ENCODE measurements around a stretch of chr20.

GRCh38 chr20:5843260-5843577, 68.1 kb upstream of the CHGB start:
- RRBS: no CpG with 5 or more reads among the region's 3 CpGs

DNA sequence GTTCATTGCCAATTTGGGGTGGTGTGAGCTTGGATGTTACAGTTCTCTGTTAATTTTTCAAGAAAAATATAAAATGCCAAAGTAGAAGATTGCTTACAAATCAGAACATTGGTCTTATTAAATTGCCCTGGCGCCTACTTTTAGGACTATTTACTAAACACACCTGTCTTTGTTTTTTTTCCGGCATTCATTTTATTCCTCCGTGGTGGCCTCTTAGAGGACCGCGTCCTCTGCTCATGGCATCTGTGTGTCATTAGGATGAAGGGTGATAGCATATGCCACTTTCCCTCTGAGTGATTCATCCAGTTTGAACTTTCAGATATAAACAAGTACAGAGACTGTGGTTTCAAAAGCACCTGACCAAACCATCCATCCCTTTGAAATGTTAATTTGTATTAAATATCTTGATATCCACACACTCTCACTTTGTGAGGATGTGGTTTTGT, 62.7 kb upstream of the CHGB start:
- RRBS: no CpG with 5 or more reads among the region's 5 CpGs

DNA sequence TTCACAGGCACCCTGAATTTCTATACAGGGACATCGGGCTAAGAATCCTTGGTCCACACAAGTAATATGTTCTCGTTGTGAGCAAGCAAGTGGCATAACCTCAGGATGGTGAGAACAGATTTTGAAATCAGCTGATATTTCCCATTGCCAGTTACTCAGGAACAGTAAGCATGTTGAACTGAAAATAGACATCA, 48.7 kb upstream of the CHGB start:
- RRBS: no CpG with 5 or more reads among the region's 2 CpGs

DNA sequence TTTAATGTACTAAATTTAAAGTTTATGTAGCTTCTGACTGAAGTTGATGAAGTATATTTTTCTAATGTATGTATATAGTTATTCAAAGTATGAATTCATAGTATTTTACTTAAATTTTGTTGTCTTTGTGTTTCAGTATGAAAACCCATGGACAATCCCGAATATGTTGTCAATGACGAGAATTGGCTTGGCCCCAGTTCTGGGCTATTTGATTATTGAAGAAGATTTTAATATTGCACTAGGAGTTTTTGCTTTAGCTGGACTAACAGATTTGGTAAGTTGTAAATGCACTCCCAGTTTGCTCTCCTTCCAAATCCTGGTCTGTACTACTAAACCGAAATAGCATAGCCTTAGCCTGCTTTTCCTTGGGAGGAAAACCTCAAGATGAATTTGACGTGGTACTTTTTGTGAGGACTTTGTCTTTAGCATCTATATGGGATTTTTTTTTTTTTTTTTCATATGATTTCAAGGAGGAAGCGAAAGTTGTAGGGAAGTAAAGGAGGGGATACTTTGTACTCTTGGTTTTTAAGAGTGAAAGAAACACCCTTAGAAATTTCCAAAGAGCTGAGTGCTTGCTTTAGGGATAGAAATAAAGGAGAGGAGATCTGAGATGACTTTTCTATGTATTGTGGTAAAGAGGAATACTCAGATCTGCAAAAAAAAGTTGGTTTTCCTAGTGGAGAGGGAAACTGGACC, 3.9 kb downstream of the CRLS1 start:
- RRBS: no CpG with 5 or more reads among the region's 5 CpGs

DNA sequence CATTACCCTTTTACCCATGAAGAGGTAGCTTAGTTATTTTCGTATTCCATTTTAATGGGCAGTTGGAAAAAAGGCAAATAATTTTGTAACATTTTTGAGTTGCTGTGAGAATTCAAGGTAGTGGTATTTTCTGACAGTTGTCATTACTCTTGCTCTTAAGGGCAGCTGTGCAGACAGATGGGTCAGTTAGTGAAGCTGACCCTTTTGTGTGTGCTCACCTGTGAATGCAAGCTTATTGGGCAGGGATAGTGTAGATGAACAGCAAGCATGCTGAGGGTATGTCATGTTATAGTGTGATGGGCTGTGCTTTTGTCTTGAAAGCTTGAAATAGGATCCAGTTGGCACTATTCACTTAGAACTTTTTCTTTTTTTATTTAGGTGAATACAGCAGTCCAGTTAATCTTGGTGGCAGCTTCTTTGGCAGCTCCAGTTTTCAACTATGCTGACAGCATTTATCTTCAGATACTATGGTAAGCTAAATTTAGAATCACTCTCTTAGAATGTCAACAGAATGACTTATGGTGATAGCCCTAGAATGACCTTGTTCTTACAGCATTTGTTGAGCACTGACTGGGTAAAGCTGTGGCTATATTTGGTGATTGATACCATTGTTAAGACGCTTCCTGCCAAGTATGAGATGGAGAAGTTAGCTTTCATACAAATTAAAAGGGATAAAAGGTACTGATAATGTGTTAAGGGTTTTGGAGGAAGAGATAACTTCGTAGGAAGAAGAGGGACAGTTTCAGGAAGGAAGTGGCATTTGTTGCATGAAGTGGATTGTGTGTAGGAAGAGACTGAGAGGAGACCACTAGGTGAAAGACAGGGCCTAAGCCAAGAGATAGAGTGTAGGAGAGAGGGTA, 19.5 kb downstream of the LRRN4 start:
- RRBS: no CpG with 5 or more reads among the region's 3 CpGs

DNA sequence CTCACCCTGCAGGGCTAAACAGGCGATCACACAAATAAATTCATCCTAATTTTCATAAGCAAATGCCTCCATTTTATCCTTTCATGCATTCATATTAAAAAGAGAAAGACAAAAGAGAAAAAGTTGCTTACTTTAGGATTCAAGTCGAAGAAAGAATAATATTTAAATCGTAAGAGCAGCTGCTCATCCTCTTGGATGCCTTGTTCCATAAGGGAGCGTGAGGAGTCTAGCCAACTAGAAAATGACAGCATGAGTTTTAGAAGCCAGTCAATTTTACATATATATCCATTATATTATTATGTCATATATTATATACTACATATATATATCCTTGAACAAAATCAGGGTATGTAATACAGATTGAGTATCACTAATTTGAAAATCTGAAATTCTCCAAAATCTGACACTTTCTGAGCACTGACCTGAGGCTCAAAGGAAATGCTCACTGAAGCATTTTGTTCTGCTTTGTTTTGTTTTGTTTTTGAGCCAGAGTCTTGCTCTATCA, 15.4 kb downstream of the FERMT1 start:
- RRBS: no CpG with 5 or more reads among the region's 4 CpGs

- RRBS: no CpG with 5 or more reads among the region's 3 CpGs
Measured at GRCh38 chr20:6292637-6292975, 169.8 kb upstream of the FERMT1 start.

DNA sequence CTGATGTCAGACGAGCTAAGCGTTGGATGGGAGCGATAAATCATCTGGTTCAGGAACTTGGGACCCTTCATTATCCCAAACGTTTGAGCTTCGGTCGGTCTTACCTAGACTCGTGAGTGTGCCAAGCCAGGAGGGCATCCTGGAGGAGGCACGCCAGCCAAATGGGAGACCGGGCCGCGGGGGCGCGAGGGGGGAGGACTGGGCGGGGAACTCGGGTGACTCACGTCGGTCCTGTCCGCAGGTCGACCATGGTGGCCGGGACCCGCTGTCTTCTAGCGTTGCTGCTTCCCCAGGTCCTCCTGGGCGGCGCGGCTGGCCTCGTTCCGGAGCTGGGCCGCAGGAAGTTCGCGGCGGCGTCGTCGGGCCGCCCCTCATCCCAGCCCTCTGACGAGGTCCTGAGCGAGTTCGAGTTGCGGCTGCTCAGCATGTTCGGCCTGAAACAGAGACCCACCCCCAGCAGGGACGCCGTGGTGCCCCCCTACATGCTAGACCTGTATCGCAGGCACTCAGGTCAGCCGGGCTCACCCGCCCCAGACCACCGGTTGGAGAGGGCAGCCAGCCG, 2.5 kb downstream of the BMP2 start:
- RRBS: 87% methylated on average over 14 of the region's 47 CpGs

GRCh38 chr20:7987026-7987497, 32.5 kb downstream of the TMX4 start:
- RRBS: no CpG with 5 or more reads among the region's 1 CpG

DNA sequence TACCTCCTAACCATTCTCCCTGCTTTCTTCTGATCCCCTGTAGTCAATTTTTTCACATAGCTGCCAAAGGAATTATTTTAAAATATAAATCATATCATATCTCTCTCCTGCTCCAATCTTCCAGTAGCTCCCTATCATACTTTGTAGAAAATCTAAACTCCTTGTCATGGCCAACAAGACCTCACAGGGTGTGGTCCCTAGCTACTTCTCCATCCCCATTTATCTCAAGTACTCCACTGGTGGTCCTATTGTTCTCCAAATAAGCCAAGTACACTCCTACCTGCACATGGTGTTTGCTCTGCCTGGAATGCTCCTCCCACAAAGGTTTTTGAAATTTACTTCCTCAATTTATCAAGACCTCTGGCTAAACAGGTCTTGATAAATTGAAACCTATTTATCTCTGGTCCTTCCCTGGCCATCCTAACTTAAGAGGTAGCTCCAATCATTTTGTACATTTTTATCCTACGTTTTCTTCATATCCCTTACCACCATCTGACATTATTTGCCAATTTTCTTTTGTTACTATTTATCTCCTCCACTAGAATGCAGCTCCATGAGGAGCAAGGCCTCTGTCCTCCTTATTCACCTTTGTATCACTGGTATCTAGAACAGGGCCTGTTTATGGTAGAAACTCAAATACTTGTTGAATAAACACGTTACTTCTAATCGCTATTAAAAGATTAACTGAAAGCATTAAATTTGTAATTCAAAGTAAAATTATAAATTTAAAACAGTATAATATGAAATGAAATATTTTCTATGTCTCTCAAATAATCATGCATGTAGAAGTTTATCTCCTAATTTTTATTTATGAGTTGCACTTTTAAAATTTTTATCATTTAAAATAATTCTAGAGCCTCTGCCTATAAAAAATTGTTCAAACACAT, 11.9 kb downstream of the TMX4 start:
- RRBS: no CpG with 5 or more reads among the region's 3 CpGs

DNA sequence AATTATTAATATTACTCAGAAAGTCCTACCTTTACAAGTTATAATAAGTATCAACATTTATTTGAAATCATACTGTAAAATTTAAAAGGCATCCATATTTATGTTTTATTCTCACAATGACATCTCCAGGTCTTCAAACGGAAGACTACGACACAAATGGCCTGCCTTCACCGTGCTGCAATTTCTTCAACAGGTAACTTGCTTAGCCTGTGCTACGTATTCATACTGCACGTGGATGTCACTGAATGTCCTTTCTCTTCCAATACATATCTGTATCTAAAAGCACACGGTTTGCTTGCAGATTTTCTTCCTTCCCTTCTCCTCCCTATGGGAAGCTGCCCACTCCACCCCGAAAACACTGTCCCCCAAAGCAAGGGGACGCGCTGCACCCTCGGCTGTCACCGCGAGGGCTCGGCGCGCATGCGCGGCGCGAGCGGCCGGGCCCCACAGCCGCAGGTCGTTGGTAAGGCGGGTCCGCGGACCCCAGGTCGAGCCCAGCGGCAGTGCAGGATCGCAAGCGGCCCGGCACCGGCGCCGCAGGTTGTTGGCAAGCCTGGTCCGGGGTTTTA, 713 bp downstream of the TMX4 start:
- RRBS: 2% methylated on average over 9 of the region's 35 CpGs

- RRBS: no CpG with 5 or more reads among the region's 5 CpGs
Measured at GRCh38 chr20:8472591-8473422, 340.7 kb downstream of the PLCB1 start.

DNA sequence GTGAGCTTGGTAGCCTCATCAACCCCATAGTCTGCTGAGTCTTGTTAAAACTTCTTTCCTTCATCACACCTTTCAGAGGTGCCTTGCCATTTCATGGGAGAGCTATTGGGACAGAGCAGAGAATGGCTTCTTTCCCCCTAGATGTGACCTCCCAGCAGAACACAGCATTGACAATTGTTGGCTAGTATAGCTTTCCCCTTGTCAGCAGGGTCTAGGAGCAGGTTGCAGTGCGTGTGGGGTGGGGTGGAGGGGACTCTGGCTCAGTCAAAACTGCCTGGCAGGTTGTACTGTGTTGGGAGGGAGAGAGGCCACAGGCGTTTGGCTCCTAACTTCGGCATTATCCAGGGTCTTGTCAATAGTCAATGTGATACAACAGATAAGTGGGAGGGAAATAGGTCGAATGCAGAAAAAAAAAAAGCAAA, 401.1 kb upstream of the PLCB4 start:
- RRBS: no CpG with 5 or more reads among the region's 4 CpGs

- RRBS: no CpG with 5 or more reads among the region's 11 CpGs
Measured at GRCh38 chr20:9166182-9166779, 97.4 kb downstream of the PLCB4 start.

DNA sequence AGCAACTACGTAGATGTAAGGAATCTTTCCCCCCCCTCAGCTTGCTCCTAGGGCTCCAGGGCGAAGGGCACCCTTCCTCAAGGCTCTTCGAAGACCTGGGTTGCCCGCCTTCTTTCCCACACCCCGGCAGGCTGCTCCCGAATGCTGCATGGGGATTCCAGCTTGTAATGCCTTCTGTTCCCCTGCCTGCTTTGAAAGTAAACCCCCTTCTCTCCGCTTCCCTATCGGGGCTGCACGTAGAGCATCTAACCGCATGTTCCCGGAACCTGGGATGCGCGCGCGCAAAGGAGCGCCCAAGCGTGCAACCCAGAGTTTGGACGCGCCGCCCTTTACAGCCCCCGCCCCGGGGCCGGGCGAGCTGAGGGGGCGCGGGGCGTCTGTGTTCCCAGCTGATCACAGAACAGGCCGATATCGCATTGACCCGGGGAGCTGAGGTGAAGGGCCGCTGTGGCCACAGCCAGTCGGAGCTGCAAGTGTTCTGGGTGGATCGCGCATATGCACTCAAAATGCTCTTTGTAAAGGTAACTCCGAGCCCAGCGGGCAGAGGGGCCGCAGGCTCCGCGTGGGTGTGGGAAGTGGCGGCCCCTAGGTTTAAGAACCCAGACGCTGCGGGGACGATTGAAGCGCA, 1.3 kb downstream of the LAMP5 start:
- RRBS: 96% methylated on average over 14 of the region's 44 CpGs

DNA sequence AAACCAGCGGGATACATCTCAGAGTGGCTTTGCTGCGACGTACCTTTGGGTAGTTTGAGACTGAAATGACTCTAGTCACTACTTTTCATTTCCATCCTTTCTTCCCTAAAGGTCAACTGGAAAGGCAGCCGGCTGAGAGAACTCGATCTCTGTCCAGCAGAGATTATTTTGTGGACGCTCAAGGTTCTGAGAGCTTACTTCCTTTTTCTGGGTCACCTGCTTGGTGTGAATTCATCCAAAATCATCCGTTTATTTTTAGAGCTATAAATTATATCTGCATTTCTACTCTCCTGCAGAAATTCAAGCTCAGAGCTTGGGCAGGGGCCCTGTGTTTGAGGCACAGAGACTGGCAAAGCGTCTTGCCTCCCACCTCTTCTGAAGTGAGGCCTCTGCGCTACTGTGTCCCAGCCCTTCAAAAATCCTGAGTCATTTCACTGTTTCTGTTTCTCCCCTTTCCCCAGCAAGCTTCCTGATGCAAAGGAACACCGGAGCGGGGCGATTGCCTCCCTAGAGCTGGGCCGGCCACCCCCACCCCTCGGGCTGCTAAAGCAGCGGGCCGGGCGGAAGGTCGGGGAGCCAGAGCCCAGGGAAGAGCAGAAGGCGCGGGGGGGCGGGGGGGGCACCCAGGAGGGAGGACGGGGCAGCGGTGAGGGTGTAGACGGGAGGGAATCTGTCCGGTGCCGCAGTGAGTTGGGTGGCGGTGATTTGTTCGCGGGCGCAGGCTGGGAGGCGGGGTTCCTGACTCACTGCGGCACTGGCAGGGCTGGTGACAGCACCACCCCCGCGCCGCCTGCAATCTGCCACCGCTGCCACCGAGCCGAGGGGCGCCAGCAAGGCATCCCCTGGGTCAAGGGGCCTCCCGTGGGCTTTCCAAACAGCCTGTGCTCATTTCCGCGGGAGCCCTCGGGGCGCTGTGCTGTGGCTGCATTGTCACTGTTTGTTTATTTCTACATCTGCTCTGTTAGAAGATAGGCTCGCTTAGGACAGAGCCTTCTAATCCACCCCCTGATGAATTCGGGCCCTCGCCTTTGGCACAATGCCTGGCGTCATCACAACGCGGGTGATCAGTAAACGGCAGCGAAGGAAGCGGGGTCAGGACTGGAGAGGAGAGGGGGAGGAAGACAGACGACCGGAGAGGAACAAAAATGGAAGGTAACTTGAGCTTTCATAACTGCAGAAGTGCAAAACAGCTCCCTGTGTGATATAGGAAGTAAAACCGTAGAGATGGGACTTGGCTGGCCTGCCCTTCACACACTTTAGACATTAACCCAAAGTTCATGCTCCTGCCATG, 46.5 kb upstream of the SNAP25 start:
- RRBS: 28% methylated on average over 3 of the region's 56 CpGs

DNA sequence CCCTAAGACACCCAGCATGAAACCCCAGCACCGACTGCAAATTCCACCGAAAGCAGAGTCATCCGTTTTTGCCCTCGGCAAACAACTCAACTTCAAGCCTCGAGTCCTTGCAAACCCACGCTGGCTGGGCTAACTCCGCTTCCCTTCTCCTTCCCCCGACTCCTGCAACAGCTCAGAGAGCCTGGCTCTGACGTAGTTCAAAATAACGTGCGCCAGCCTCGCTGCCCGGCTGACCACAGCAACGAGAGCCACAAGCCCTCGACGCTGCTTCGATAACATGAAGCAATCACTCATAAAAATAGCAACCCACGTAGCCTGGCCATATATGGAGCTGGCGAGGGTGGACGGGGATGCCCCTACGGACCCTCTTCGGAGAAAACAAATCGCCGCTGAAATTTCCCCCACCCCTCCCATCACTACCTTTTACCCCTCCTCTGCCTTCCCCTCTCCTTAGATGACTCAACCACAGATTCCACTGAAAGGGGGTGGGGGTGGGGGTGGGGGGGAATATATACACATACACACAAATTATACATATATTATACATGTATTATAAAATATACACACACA, 597 bp upstream of the SNAP25 start:
- RRBS: no CpG with 5 or more reads among the region's 24 CpGs

DNA sequence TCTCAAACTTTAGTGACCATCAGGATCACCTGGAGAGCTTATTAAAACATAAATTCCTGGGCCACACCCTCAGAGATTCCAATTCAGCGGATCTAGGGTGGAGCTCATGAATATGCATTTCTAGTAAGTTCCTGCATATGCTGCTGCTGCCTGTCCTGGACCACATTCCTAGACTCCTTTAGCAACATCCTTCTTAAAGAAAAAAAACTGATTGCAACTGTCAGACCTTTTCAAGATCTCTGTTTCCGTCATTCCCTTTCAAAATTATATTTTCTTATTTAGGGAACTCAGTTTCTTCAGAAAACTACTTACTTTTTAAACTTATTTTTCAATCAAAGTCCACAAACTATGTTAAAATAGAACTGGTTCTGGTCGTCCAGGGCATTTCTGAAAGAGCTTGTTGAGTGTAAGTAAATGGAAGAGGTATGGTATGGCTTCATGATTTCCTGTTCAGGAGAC, 31.3 kb downstream of the SNAP25 start:
- RRBS: no CpG with 5 or more reads among the region's 3 CpGs

- RRBS: no CpG with 5 or more reads among the region's 10 CpGs
Measured at GRCh38 chr20:10501276-10502057, 66.4 kb downstream of the SLX4IP start.

DNA sequence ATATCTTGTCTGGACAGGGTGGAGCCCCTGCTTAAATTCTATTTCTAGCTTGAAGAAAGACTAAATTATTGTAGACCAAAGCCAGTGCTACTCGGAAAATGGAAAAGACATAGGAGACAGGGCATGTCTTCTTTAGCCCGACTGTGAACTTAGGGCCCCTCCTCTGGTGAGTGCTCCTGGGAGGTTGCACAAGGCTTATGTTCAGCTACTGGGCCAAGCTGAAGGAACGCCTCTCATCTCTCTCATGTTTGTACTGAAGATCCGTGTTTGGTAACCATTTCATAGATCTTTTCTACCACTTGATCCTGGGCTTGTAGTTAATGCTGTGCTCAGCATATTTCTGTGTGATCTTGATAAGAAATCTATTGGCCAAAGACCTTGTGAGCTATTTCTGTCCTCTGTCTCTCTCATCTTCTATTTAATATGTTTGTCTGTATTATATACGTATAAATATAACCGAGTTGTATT, 70.3 kb downstream of the SLX4IP start:
- RRBS: no CpG with 5 or more reads among the region's 6 CpGs

Measured in HCT116 (cell line).